Measurements from ENCODE around the gene IRX5.

GRCh38 chr16:51763313-51763752, 612.3 kb upstream of the SALL1 start:
- PRO-cap, result no peak
- RAMPAGE, long total RNA, result no peak

GRCh38 chr16:52543658-52544001, 3.3 kb downstream of the TOX3 start:
- PRO-cap, result no peak
- RAMPAGE, long total RNA, result no peak

DNA sequence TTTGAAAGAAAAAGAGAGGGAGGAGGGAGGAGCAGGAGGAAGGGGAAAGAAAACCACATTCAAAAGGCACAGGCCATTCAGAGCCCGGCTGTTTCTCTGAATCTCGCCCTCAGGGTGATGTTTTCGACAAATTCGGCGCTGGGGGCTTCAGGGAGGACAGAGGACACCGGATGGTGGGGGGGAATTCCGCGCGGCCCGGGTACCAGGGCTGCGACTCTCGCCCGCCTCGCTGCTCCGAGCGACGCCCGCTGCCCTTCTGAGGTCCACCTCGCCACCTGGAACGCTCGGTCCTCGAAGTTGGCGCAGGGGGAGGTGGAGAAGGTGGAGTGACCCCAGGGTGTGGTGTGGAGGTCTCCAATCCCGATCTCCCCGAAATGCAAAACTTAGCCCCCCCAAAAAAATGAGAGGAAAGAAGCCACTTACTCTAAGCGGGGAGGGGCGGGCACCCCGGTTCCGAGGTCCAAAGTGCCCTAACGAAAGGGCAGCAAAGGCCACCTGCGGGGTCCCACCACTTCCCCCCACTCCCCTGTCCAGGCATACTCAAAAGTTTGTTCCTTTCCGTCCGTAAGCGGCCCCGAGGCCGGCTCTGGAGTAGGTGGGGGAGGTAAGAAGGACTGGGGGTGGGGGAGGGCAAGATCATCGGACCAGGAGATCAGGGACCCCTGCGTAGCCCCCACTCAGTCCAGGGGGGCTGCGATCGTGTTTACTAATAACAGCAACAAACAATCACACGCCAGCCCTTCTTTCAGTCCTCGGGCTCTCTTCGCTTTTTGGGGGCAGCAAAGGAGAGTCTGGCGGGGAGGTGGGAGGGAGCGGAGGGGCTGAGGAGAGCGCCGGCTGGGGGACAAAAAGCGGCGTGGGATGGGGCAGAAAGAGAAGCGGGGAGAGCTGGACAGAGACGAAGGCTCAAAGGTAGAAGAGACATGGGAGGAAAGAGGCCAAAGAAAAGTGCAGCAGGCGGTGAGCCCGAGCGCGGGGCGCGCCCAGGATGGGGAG, 1.0 kb downstream of the TOX3 start:
- PRO-cap, result no peak
- RAMPAGE, long total RNA, result no peak

GRCh38 chr16:52557210-52557913, 10.4 kb upstream of the TOX3 start:
- PRO-cap, result no peak
- RAMPAGE, long total RNA, result no peak

DNA sequence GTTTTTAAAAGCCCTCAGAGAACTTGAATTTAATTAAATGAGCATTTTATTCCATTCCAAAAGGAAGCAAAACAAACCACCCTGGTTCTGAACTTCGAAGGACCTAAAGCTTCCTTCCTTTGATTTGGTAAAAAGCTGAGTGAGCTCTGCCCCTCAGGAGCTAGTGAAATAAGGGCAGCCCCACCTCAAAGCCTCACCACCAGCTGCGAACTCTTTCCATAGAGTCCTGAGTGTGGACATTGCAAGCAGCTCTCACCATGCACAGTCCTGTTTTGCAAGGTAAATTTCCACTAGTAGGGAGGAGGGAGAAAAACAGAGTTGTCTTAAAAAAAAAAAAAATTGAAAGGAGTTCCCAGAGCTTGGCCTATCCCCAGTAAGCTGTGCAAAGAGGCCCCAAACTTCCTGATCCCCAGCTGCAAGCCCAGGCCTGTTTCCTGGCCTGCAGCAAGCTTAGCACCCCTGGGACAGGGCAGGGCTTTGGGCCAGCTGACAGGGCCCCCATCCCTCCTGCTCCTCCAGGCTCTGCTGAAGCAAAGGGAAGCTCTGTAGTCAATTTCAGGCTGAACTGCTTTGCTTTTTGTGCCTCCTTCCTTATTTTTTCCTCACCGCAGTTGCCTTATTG, 11.1 kb downstream of the CHD9NB start:
- PRO-cap, result no peak
- RAMPAGE, long total RNA, result no peak

DNA sequence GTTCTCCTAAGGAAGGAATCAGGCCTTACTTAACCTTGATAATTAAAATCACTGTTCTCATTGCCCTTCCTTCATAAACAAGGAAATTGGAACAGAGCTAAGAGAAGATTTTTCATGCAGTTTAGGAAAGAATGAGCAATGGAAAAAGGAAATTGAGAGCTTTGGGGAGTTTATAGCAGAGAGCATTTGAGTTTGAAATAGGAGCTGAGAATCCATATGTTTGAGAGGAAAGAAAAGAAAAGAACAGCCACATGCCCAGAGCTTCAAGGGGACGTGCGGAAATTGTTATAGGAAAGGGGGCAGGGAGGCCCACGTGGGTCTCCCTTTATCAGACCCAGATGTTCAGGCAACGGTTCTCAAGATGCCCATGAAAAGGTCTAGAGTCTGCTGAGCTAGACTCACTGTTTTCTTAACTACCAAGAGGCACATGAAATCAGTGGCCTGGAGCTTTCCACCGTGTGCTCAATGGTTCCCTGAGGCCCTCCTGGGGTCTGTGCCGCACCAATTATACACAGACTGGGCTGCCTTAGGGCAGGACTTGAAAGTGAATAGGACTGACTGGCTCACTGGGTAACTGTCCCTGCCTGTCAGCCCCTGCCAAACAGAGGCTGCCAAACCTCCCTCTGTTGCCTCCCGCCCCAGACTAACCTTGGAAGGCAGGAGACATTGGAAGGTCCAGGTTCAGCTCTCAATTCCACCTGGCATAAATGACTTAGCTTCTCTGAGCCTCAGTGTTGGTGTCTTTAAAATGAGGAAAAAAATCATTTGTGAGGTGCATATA, 31.3 kb downstream of the CHD9 start:
- PRO-cap, result no peak
- RAMPAGE, long total RNA, result no peak

DNA sequence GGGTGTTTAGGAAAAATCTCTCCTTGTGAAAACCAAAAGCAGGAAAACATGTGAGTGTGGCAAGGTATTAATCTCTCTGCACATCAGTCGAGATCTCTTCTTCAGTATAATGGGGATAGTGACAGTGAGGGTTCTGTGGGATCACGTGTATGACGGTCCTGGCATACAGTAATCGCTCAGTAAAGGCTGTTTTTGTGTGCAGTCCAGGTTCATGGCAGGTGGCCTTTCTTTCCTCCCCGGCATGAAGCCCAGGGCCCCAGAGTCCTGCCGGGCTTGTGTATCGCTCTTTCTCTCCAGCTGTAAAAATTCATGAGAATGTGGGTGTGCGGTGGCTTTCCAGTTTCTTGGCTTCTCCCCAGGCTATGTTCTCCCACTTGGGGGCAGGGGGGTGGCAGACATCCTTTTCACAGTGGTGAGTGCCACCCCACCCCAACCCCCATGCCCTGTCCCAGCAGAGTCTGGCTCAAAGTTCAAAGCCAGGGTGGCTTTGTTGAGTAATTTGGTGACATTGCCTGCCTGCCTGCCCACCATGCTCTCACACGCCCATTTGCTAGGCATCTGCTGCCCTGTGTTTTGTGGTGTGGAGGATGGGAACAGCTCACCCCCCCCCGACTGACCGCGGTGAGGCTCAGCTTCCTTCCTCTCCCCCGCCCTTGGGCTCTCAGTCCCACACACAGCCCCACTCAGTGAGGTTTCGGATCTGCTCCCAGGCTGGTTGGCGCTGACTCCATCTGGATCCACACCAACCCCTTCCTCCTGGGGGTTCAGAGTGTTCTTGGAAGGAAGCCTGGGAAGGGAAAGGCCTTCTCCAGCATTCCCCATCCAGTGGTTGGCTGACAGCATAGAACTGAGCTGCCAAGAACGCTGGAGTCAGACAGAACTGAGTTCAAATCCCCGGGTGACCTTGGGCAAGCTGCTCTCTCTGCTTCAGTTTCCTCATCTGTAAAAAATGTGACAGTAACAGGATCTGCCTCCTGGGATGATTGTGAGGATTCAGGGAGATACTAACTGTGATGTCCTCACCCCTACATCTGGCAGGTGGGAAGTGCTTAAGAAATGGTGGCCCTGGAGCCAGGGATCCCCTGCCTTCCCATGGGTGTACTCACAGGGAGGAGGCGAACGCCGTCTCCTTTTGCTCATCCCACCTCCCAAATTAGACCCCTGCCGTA, 36.0 kb downstream of the CHD9 start:
- PRO-cap, result no peak
- RAMPAGE, long total RNA, result no peak

GRCh38 chr16:54125111-54125447, 161.5 kb downstream of the IRX3 start:
- PRO-cap, result no peak
- RAMPAGE, long total RNA, result no peak

DNA sequence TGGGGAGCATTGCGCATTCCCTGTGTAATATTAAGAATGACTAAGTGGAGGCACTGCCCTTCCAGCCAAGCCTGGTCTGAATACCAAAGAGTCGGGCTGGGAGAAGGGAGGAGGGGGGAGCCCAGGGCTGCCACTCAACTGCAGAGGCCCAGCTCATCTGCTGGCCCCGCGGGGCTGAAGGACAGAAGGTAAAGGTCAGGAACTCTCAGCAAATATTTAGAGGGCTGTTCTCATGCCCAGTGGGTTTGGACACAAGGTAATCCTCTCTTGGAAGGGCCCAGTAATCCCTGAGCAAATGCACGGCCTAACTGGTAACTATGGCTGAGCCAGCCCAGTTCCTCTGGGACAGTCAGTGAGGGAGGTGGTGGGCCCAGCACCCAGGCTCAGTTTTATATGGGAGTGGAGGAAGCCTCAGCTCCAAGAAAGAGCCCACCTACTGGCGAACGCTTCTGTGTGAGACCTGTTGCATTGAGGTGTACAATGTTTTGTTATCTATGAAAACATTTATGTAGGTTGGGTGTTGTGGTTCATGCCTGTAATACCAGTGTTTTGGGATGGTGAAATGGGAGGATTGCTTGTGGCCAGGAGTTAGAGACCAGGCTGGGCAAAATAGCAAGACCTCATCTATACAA, 121.1 kb downstream of the IRX3 start:
- PRO-cap, result no peak
- RAMPAGE, long total RNA, result no peak

- PRO-cap, result no peak
- RAMPAGE, long total RNA, result no peak
Observed at GRCh38 chr16:54175154-54175942, 111.2 kb downstream of the IRX3 start.

DNA sequence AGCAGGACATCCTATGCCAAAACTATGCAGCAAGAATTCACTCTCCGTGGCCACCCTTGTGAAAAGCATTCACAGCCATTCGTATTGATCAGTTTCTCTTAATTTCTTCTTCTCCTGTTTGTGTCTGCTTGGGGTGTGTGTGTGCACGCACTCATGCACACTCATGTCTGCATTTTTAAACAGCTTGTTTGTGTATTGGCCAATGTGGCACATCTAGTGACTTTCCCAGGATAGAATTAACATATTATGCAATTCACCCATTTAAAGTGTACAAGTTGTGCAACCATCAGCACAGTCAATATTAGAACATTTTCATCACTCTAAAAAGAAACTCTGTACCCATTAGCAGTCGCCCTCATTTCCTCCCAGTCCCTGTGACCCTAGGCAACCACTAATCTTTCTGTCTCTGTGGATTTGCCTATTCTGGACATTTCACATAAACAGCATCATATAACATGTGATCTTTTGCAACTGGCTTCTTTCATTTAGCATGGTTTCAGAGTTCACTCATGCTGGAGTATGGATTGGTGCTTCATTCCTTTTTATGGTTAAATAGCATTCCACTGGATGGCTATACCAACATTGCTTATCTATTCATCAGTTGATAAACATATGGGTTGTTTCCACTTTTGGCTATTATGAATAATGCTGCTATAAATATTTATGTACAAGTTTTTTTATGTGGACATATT, 20.1 kb downstream of the IRX3 start:
- PRO-cap, result no peak
- RAMPAGE, long total RNA, result no peak

DNA sequence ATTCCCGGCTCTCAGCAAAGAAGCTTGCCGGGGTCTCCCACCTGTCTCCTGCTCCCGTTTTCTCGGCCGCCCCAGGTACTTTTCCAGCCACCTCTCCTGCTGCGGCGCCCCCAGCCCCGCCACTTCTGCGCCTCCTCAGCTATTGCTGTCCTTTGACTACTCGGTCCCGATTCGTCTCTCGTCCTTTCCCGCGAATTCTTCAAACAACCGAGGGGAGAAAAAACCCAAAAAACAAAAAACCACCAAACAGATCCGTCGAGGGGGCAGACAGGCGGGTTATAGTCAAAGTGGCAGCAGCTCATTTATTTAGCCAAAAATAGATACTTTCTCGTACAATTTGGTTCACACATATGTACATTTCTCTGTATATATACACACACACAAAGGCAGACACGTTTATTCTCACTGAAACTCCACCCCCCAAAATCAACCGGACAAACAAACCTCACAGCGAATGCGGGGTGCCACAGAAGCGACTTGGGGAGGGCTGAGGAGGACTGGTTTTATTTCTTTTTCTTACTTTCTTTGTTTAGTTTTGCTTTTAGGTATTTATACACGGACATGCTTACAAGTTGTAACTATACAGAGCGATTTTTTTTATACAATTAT, 3.5 kb downstream of the IRX3 start:
- PRO-cap, result no peak
- RAMPAGE, long total RNA, result no peak

DNA sequence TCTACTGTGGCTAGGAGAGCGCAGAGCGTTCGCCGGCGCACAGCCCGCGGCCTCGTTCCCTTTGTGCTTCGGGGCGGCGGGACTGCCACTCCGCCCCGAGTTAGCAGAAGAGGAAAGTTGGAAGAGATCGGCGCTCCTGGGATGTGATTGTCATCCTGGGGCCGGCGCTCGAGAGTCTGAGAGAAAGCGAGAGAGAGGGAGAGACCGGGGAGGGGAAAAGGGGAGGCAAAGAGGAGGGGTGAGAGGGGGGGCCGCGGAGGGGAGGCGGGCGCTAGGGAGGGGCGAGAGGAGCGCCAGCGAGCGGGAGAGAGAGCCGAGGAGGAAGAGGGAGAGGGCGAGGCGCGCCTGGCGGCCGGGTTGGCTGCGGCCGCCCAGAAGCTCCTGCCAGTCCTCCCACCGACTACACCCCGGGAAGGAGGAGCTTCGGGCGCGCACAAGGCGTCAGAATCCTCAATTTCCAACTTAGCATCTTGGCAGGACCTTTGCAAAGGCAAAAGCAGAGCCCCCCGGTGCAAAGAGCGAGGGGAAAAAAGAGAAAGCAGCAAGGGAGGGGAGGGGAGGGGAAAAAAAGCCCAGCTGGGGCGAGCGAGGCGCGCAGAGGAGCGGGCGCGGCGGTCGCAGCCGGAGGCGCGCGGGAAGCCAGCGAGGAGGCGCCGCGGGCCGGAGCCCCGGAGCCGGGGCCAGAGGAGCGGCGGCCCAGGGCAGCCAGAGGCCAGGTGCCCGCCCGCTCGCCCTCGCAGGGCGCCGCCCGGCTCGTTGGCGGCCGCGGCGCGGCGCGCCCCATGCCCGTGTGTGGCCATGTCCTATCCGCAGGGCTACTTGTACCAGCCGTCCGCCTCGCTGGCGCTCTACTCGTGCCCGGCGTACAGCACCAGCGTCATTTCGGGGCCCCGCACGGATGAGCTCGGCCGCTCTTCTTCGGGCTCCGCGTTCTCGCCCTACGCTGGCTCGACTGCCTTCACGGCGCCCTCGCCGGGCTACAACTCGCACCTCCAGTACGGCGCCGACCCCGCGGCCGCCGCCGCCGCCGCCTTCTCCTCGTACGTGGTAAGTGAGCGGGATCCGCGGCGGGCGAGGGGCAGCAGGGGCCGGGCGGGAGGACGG, at the start of gene IRX5:
TSS of gene IRX5 (plus strand) at position 465 of the 1,104 bp plus-strand sequence.
- PRO-cap, result no peak
- RAMPAGE, long total RNA, result no peak

DNA sequence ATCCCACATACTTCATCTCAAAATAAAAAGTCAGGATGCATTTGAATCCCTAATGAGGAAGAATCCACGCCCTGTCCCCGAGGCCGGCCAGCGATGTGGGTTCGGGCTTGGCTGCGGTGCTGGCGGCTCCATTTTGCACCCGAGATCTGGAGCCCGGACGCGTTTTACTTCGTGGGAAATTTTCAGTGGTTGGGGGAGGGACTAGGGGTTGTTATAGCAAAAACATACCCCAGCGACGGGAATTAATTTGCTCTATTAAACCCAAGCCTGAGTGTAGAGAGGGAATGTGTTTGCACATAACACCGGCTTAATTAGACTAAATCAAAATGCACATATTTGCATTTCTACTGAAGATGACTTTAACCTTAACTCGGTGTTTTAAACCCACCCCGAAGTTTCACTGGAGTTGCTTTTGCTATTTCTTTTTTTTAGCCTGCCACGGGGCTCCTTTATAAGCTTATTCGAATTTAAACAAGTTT, 4.8 kb downstream of the IRX5 start:
- PRO-cap, result no peak
- RAMPAGE, long total RNA, result no peak

GRCh38 chr16:54936172-54936467, 5.5 kb downstream of the IRX5 start:
- PRO-cap, result no peak
- RAMPAGE, long total RNA, result no peak

GRCh38 chr16:55012812-55013158, 82.1 kb downstream of the IRX5 start:
- PRO-cap, result no peak
- RAMPAGE, long total RNA, result no peak

GRCh38 chr16:55372999-55373624, 49.1 kb downstream of the IRX6 start:
- PRO-cap, result no peak
- RAMPAGE, long total RNA, result no peak

- PRO-cap, result no peak
- RAMPAGE, long total RNA, result no peak
Observed at GRCh38 chr16:55444489-55445252, 34.3 kb upstream of the MMP2 start.

GRCh38 chr16:55486647-55487690, 8.0 kb downstream of the MMP2 start:
- PRO-cap, result no peak
- RAMPAGE, long total RNA, result no peak

- PRO-cap, result no peak
- RAMPAGE, long total RNA, result no peak
Observed at GRCh38 chr16:55496709-55497260, 12.1 kb upstream of the LPCAT2 start.

Data from Karpas-422 (cell line).